Caco-2 (cell line): ENCODE measurements around a stretch of chr1.

- PRO-cap, result no peak
- RRBS, result no CpG with 5 or more reads among the region's 7 CpGs
Measured at GRCh38 chr1:27142920-27143798, 11.8 kb downstream of the SLC9A1 start.

DNA sequence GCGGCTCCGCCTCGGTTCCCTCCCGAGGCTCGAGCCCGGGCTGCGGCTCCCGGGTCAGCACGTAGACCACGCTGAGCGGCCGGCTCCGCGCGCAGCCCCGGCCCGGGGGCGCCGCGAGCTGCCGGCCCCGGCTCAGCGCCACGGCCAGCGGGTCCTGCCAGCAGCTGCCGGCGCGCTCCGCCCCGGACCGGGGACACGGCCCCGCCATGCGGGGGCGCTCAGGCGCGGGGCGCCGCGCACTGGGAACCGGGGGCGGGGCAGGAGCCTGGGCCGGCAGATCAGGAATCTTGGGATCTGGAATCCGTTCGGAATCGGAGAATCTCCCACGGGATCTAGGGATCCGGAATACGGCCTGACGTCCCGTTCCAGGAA, 385 bp downstream of the MAP3K6 start:
- PRO-cap, result bidirectional peak, plus-strand start at position 249 of the sequence, minus-strand start at position 195 of the sequence
- RRBS, result 2% methylated on average over 29 of the region's 51 CpGs

- PRO-cap, result no peak
- RRBS, result no CpG with 5 or more reads among the region's 5 CpGs
Measured at GRCh38 chr1:27414536-27415142, 22.2 kb downstream of the GPR3 start.

DNA sequence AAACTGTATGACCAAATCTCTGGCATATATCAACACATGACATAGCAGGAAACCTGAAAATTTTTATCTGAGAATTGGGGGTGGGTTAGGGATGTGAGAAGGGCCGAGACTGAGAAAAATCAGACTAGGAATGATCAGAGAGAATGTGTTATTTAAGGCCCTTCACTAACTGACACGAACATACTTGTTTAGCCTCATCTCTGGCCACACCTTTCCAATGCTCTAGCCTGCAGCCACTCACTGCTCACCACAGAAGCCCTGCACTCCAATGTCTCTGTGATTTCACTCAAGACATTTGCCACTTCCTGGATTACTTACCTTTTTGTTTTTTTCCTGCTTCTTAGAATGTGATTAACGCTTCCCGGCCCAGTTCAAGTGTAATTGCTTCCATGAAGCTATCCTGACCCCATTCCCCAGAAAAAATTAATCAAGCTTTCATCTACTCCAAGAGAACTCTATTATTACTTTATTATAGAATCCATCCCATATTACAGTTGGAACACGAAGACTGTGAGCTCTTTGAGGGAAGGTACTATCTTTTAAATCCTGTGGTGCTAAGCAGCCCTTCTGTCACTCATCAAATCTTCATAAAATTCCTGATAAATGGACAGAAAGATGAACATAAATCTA, 34.5 kb downstream of the WASF2 start:
- PRO-cap, result no peak
- RRBS, result no CpG with 5 or more reads among the region's 5 CpGs

DNA sequence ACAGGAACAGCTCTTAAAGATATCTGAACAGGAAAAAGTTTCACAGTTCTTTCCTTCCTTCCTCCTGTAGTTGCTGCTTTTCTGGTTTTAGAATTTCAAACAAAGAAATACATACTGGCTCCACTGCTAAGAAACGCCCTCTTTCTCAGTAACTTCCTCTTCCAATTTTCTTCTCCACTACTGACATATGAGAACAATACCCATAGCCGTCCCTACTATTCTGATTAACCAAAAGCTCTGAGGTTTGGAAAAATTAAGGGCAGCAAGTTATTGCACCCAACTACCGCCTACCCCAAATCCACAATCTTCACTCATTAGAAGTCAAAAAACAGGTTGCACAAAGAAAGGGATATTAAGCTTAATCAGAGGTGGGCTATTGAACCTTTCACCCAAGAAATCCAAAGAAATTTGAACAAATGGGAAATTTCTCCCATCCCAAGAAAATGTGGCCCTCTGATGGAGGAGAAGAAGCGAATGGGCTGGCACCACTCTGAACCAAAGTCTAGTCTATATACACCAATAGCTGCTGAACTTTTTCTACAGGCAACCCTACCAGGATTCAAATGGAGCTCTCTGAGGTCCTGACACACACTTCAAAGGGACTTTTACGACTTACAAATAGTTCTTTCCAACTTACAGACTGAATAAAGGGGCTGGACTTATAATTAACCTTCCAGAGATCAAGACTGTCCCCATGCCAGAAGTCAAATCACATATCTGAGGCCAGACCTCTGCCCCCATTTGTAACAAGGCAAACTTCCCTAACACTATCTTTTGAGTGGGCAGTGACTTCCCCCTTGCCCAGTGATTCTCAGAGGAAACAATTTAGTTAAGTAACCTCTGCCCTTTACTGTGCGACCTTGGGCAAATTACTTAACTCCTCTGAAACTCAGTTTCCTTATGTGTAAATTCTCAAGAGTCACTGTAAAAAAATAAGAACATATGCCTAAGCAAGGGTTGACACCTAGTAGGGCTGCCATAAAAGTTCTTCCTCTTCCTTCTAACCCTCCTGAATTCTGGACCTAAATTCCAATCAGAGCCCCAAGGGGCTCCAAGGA, 1.6 kb downstream of the WASF2 start:
- PRO-cap, result no peak
- RRBS, result no CpG with 5 or more reads among the region's 6 CpGs

DNA sequence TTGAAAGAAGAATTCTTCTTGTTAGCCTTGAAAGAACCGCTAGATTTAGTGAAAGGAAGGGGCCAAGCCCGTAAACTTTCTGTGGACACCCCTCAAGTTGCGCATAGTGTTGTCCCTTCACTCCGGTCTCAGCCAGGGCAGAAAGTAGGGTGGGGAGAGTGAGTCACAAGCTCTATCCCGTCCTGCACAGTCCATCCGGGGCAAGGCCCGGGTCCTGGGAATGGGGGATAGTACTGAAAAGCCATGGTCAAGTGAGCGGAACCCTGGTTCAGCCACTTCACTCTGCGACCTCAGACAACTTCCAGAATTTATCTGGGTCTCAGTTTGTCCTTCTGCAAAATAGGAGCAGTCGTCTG, 461 bp upstream of the WASF2 start:
- PRO-cap, result bidirectional peak, plus-strand start at position 166 of the sequence, minus-strand start at position 130 of the sequence
- RRBS, result 6% methylated on average over 3 of the region's 10 CpGs

- PRO-cap, result no peak
- RRBS, result no CpG with 5 or more reads among the region's 7 CpGs
Measured at GRCh38 chr1:27520417-27521223, 30.7 kb upstream of the WASF2 start.

- PRO-cap, result no peak
- RRBS, result no CpG with 5 or more reads among the region's 2 CpGs
Measured at GRCh38 chr1:27554931-27555347, 49.0 kb downstream of the AHDC1 start.

DNA sequence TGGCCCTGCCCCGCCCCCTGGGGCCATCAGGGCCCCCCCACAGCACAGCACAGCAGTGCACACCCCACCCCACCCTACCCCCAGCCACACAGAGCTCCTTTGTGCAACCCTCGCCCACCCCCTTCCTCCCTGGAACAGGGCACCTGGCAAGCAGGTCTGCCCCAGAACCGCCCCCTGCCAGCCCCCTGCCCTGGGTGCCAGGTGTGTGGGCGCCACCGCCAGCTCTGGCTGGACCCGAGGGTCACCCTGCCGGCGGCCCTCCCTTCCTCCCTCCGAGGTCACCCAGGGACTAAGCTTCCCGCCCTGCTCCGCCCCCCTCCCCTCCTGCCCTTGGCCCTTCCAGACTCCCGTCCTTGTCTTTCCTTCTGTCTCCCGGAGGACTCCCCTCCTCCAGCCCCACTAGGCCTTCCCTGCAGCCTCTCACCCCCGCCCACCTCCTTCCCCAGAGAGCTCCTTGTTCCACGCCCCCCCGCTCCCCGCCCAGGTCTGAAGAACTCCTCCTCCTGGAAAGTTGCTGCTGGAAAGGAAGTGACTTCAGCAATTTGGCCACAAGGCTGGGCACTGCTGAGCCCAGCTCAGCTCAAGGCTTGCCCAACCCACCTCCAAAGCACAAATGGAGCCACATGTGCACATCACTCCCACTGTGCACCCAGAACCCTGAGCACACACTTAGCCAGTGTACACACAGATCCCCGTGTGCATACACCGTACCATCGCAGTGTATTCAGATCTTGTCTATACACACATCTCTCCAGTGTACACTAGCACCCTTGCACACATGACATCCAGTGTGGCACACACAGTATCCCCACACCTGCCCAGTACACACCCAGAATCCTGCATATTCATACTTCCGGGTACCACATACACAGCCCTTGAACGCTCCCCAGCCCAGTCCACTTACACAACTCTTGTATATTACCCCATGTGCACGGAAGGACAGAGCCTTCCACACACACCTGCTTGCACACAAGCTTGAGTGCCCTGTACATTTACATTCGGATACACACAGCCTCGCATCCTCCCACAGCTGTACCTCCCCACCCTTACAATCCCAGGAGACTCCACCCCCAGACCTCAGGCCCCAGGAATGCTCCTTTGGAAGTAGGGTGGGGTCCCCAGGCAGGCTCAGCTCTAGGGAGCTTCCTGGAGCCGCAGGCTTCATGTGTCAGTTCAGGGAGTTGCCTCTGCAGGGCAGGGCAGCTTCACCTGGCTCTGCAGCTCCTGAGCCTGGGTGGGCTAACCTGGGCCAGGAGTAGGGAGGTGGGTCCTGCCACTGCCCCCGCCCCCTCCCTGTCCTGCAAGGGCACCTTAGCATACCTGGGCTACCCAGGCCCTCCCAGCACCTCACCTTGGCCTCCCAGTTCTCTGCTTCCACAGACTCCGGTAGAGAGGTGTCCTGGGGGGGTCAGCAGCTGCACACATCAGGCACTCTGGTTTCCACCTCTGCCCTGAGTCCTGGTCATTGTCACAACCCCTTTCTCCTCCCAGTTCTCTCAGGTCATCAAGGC, 46.4 kb downstream of the AHDC1 start:
- PRO-cap, result no peak
- RRBS, result 55% methylated on average over 2 of the region's 28 CpGs

GRCh38 chr1:27599038-27599700, 4.8 kb downstream of the AHDC1 start:
- PRO-cap, result no peak
- RRBS, result 79% methylated on average over 4 of the region's 9 CpGs

GRCh38 chr1:27632574-27633635, 2.1 kb downstream of the FGR start:
- PRO-cap, result no peak
- RRBS, result no CpG with 5 or more reads among the region's 13 CpGs

DNA sequence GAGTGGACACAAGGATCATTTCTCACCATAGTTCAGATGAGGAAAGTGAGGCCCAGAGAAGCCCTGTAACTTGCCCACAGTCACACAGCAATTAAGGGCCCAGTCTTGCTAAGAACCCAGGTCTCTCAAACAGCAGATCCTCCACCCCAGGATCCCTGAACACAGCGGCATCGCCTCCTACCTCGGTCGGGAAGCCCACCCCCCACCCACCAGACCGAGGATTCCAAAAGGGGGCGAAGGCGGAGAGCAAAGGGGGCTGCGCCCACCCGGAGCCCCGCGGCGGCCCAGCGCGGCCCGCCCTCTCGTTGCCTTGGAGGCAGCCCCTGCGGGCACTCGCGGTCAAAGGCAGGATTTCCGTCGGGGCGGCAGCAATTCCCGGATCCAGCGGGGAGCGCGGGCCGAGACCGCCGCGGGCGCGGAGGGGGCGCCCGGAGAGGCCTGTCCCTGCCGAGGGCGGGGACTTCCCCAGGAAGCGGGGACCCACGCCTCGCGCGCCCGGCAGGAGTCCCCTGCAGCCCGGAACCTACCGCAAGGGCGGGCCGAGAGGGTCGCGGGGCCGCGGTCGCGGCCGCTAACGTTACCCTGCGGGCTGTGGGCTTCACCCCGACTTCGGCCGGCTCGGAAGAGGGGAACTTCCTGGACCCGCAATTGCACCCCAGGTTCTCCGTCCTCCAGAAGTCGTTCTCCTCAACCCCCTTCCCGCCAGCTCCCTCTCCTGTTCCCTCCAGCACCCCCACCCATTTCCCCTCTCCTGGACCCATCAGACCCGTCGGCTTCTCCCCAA, 901 bp downstream of the FGR start:
- PRO-cap, result no peak
- RRBS, result 47% methylated on average over 40 of the region's 65 CpGs

GRCh38 chr1:27635437-27636028, 548 bp upstream of the FGR start:
- PRO-cap, result no peak
- RRBS, result no CpG with 5 or more reads among the region's 7 CpGs

GRCh38 chr1:28063976-28064397, 24.4 kb downstream of the EYA3 start:
- PRO-cap, result no peak
- RRBS, result no CpG with 5 or more reads among the region's 3 CpGs

GRCh38 chr1:28258637-28259066, 666 bp upstream of the SESN2 start:
- PRO-cap, result no peak
- RRBS, result no CpG with 5 or more reads among the region's 7 CpGs

GRCh38 chr1:28266844-28267345, 7.6 kb downstream of the SESN2 start:
- PRO-cap, result no peak
- RRBS, result no CpG with 5 or more reads among the region's 5 CpGs

DNA sequence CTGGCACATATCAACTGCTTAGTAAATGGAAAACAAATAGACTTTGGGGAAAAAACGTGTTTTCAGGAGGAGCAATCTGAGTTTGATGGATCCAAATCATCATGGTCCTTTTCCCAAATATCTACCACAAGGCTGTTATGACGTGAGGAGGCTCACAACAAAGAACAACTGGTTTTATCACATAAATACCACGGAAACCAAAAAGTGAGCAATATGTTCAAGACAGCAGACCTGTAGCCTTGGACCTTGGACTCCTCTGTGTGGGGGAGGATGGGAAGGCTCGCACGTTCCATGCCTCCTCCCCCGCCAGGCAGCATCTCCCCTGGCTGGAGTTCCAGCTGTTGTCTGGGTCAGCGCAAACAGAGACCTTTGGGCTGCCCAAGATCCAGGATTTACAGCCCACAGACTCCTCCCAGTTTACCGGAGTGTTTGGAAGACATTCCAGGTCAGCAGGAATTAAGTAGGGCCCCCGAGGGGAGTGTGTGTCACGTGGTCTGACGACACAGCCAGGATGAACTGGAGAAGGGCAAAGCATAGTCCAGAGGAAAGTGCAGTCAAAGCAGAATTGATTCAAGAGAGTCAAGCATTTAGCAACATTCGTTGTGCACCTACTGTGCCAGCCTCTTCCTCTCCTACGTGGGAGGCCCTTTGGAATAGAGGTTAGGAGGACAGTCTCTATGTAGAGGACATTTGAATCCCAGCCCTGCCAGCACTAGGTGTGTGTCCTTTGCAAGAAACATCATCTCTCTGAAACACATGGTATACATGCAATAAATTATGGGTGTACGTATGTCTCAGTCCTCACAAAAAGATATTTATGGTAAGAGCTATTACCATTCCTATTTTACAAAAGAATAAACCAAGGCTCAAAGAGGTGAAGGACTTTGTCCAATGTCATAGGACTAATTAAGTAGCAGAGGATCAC, 32.1 kb upstream of the MED18 start:
- PRO-cap, result bidirectional peak, plus-strand start at position 534 of the sequence, minus-strand start at position 241 of the sequence
- RRBS, result no CpG with 5 or more reads among the region's 14 CpGs

- PRO-cap, result unidirectional peak, minus-strand start at chr1:28887704; unidirectional peak, minus-strand start at chr1:28887986; unidirectional peak, minus-strand start at chr1:28888275
- RRBS, result 4% methylated on average over 22 of the region's 69 CpGs
Measured at GRCh38 chr1:28887319-28888685, 26.6 kb upstream of the EPB41 start.

DNA sequence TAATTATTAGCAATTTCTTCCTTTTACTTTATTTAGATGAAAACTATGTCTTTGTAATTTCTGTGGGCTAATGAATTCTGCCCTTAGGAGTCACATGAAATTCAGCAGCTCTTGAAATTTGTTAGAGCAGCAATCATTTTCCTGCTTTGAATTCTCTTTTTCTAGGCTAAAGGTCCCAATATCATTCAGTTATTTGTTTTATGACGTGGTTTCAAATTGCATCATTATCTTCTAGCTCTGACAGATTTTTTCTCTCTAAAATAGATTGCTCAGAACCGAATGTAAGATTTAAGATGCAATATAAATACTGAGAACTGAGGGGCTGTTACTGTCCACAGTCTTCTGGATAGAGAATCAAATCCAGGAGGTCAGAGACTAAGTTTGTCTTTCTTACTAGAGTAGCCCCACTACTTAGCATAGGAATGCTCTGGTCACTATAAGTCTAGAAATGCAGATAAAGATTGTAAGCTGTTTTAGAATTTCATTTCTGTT, 59.6 kb downstream of the EPB41 start:
- PRO-cap, result no peak
- RRBS, result no CpG with 5 or more reads among the region's 2 CpGs

- PRO-cap, result no peak
- RRBS, result no CpG with 5 or more reads among the region's 7 CpGs
Measured at GRCh38 chr1:29105850-29106441, 17.8 kb downstream of the TMEM200B start.